ENCODE measurements around a stretch of chr2.

DNA sequence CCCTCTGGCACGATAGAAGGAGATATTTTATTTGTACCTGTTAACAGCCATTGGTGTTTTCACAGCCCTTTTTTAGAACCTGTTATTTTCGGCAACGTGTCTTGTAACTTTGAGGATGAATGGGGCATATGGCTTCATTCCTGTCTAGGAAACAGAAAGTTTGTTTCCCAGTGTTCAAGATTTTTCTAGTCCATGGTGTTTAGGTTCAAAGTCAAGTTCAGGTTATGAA, 300 bp downstream of the RASGRP3 start:
- RRBS, result no CpG with 5 or more reads among the region's 3 CpGs

- RRBS, result no CpG with 5 or more reads among the region's 4 CpGs
Observed at GRCh38 chr2:33482429-33482868, 6.0 kb downstream of the RASGRP3 start.

DNA sequence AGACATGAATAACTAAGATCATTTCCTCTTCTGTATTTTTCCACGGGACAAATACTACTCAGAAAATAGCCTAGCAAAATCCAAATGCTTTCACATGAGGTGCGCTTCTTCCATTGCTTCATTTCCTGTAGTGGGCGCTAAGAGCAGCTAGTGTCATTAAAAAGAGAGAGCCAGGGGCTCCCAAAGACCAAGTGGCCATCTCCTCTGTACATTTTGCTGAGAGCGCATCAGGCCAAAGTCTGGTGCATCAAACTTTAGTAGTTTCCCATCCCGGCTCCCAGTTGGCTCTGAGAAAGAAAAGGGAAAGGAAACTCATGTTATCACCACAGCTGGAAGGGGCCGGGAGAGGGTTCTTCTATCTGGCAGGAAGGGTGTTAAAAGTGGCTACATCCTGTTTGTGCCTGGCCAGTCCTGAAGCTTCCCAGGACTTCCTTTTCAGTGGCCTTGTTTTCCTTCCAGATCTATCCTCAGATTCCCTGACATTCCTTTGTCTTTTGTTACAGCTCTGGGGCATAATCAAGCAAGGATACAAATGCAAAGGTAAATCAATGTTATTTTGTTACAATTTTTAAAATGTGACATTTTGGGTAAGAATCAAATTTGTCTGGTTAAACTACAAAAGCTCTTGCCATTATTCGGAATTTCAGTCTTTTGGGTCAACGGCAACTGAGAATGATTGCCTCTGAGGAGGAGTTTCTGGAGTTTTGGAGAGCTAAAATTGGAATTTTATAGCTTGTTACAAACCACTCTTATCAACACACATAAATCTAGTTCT, 43.9 kb downstream of the FAM98A start:
- RRBS, result 49% methylated on average over 2 of the region's 8 CpGs

DNA sequence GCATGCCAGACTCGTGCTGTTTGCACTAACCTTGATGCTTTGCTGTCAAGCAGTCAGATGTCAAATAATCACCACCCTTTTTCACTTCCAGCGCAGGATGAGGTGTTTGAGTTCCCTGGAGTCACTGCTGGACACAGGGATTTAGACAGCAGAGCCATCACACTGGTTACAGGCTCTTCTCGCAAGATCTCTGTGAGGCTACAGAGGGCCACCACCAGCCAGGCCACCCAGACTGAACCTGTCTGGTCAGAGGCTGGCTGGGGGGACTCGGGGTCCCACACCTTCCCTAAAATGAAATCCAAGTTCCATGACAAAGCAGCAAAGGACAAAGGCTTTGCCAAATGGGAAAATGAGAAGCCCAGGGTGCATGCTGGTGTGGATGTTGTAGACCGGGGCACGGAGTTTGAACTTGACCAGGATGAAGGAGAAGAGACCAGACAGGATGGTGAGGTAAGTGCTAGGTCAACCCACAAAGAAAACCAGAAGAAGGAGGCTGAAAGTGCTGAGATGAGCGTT, 40.5 kb downstream of the FAM98A start:
- RRBS, result no CpG with 5 or more reads among the region's 7 CpGs

- RRBS, result no CpG with 5 or more reads among the region's 3 CpGs
Observed at GRCh38 chr2:34390731-34391172, 791.7 kb upstream of the FAM98A start.

DNA sequence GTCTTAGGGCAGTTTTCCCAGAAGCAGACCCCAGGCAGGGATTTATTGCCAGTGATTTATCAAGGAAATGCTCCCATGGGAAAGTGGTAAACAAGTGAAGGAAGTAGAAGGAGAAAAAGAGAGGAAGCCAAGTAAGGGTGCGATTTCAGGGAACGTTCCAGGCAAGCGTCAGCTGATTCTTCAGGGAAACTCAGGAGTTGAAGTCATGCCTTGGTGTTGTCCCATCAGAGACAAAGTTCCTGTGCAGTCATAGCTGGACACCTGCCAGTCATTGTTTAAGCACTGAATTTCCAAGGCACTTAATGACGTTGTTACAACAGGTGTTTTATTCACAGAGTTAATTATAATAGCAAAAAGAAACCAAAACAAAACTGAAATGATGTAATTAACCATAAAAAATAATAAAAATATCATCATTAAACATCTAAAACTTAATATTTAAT, 381.8 kb upstream of the CRIM1 start:
- RRBS, result no CpG with 5 or more reads among the region's 4 CpGs

- RRBS, result no CpG with 5 or more reads among the region's 2 CpGs
Observed at GRCh38 chr2:36330601-36330800, 25.1 kb upstream of the CRIM1 start.

- RRBS, result no CpG with 5 or more reads among the region's 6 CpGs
Observed at GRCh38 chr2:36359531-36360401, 4.2 kb downstream of the CRIM1 start.

DNA sequence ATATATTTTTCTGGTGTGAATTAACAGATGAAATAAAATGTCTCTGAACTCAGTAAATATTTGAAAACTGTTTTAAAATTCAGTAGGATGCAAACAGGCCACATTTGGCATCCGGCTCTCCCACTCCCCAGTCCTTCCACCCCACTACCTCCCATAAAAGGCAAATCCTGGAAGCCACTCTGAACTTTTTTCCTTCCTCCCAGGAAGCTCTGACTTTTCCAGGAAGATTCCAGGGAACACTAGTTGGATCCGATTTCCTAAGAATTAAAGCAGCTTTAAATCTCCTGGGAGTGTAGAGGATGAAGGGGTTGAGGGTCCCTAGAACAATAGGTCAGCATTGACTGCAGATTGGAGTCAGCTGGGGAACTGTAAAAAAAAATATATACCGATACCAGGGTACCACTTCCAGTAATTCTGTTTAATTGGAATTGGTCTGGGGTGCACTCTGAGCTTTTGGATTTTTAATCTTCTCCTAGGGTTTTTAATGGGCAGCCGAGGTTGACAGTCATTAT, 76.9 kb downstream of the CRIM1 start:
- RRBS, result no CpG with 5 or more reads among the region's 4 CpGs

DNA sequence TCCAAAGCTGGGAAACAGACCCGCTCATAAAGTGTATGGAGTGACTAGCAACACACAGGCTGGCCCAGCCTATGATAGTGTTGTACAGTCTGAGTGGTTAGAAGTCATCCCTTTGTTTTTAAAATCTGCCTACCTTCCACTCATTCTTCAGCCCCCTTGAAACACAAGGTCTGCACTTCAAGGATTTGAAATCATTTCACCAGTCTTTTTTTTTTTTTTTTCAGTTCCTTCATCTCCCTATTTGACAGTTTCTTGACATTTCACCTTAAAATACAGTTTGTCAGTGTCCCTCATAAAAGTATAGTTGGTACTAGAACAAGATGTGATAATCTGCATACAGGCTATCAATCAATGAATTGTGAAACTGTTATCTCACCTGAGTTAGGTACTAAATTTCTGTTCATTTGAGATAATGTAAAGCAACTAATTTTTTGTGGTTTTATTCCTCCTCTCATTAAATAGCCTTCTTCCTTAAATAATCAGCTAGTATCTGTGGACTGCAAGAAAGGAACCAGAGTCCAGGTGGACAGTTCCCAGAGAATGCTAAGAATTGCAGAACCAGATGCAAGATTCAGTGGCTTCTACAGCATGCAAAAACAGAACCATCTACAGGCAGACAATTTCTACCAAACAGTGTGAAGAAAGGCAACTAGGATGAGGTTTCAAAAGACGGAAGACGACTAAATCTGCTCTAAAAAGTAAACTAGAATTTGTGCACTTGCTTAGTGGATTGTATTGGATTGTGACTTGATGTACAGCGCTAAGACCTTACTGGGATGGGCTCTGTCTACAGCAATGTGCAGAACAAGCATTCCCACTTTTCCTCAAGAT, 49.7 kb downstream of the FEZ2 start:
- RRBS, result no CpG with 5 or more reads among the region's 4 CpGs

GRCh38 chr2:36563448-36564255, 34.3 kb downstream of the FEZ2 start:
- RRBS, result no CpG with 5 or more reads among the region's 7 CpGs

- RRBS, result no CpG with 5 or more reads among the region's 7 CpGs
Observed at GRCh38 chr2:36578304-36579159, 19.4 kb downstream of the FEZ2 start.

- RRBS, result no CpG with 5 or more reads among the region's 11 CpGs
Observed at GRCh38 chr2:36667871-36668331, 28.6 kb upstream of the VIT start.

DNA sequence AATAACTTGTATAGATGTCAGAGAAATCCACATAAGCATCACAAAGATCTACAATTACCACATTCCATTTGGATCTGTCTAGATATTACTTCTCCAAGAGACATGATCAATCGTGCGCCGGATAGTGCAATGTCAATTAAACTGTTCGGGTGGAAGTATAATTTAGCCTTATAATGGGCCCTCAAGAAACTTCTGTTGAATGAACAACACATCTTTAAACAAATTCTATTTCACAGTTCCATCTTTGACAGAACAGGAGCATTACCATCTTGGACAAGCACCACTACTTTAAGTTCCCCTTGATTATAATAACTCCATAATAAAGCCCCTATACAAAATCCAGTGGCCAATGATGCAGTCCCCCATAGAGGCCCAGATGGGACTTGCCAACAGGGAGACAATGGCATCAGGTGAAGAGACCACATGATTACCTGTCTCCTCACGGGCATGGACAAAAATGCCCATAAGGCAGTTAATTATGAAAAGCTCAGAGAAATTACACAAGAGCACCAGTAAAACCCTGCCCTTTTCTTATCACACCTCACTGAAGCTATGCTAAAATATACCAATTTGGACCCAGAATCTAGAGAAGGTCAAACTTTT, 28.3 kb downstream of the EIF2AK2 start:
- RRBS, result no CpG with 5 or more reads among the region's 5 CpGs

GRCh38 chr2:37133825-37134667, 22.7 kb downstream of the EIF2AK2 start:
- RRBS, result no CpG with 5 or more reads among the region's 15 CpGs

GRCh38 chr2:37264879-37265335, 33.4 kb downstream of the NDUFAF7 start:
- RRBS, result no CpG with 5 or more reads among the region's 6 CpGs

DNA sequence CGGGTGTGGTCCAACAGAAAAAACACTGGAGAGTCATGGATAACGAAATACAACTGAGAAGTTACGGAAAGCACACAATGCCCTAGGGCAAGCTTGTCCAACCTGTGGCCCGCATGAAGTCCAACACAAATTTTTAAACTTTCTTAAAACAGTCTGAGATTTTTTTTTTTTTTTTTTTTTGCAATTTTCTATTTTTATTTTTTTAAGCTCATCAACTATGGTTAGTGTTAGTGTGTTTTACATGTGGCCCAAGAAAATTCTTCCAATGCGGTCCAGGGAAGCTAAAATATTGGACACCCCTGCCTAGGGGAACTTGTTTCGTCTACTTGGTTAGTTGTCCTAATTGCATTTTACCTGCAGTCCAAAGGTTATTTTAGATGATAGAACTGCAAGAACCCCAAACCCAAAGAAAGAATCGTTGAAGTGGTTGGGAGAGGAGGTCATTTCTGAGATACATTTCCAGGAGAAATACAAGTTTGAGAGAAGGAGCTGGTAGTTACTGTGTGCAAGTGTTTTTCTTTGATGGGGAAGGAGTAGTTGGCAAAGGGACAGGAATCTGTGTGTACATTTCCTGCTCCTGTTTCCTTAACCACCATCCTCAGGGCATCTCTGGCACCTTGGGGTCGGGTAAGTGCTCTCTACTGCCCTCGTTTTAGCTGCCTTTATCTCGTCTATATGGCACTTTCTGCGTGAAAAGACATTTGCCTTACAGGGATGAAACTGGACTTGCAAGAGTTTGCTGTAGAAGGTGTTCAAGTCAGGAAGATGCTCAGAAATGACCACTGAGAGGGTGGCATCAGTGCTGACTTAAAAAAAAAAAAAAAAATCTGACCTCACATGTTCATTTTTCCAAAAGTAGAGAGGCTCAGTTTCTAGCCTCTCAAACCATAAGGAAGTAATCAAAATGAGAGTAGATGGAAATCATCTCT, 27.4 kb downstream of the CDC42EP3 start:
- RRBS, result no CpG with 5 or more reads among the region's 11 CpGs

- RRBS, result no CpG with 5 or more reads among the region's 12 CpGs
Observed at GRCh38 chr2:37656409-37657562, 14.7 kb downstream of the CDC42EP3 start.

DNA sequence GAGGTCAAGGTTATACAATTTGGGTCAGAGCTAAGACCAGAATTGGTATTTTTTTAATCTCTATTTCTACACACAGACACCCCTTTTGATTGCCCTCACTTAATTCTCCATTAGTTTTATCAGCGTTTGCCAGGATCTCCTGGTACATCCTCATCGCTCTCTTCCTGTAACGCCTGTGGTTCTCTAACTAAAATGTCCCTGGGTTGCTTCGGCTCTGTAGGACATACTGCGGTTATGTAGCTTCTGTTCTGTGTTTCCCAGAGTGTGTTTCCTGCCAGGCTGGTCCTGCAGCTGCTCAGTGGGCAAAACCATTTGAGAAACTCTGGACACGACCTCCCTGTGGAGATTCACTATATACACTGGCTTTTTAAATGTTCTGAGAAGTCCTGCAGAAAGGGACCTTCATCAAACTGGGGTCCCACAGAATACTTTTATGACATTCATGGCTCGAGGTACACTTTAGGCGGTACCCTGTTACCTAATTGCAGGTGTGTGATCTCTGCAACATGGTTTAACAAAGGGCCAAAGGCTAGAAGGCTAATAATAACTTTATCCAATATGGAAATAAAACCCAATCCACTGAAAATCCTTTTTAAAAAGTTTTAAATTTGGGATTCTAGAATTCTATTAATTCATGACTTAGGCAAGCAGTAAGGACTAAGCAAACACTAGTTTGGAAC, 5.4 kb downstream of the CDC42EP3 start:
- RRBS, result no CpG with 5 or more reads among the region's 8 CpGs

Data from aortic smooth muscle cell (primary cell).